ENCODE measurements around a stretch of chr6.

DNA sequence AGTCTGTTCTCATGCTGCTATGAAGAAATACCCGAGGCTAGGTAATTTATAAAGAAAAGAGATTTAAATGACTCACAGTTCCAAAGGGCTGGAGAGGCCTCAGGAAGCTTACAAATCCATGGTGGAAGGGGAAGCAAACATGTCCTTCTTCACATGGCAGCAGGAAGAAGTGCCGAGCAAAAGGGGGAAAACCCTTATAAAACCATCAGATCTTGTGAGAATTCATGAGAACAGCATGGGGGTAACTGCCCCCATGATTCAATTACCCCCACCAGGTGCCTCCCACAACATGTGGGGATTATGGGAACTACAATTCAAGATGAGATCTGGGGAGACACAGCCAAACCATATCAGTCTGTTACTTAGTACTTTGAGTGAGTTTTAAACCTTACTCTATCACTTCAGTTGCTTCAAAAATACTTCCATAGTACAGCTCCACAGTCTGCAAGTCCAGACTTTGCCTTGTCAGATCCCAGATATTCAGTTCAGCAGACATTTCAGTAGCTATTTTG, 9.5 kb downstream of the SNX9 start:
- PRO-cap, result no peak

- PRO-cap, result no peak
Observed at GRCh38 chr6:157848817-157849263, 25.8 kb downstream of the SNX9 start.

DNA sequence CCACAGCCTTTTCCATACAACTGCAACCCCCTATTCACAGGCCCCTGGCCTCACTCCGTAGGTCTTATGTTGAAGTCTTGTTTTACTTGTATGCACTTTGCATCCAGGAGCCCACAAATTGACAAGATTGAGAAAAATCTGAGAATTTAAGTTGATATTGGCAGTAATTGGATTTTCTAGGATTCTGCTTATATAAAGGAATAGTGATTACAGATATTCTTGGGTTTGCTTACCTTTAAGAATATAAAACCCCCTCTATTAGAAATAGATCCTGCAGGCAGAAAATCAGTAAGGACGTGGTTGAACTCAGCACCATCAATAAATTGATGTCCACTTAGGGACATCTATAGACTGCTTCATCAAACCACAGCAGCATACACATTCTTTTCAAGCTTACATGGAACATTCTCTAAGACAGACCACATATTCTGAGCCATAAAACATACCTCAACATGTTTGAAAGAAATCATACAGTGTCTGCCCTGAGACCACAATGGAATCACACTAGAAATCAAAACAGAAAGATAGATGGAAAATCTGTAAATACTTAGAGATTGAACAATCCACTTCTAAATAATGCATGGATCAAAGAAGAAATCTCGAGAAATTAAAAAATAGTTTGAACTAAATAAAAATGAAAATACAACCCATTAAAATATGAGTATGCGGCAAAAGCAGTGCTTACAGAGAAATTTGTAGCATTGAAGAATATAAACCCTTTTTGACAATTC, 51.4 kb downstream of the SNX9 start:
- PRO-cap, result no peak

- PRO-cap, result no peak
Observed at GRCh38 chr6:157877516-157878601, 54.8 kb downstream of the SNX9 start.

GRCh38 chr6:157884594-157884962, 61.5 kb downstream of the SNX9 start:
- PRO-cap, result no peak

GRCh38 chr6:157894383-157895517, 71.7 kb downstream of the SNX9 start:
- PRO-cap, result no peak

- PRO-cap, result no peak
Observed at GRCh38 chr6:157928290-157929196, 53.1 kb upstream of the SYNJ2 start.

DNA sequence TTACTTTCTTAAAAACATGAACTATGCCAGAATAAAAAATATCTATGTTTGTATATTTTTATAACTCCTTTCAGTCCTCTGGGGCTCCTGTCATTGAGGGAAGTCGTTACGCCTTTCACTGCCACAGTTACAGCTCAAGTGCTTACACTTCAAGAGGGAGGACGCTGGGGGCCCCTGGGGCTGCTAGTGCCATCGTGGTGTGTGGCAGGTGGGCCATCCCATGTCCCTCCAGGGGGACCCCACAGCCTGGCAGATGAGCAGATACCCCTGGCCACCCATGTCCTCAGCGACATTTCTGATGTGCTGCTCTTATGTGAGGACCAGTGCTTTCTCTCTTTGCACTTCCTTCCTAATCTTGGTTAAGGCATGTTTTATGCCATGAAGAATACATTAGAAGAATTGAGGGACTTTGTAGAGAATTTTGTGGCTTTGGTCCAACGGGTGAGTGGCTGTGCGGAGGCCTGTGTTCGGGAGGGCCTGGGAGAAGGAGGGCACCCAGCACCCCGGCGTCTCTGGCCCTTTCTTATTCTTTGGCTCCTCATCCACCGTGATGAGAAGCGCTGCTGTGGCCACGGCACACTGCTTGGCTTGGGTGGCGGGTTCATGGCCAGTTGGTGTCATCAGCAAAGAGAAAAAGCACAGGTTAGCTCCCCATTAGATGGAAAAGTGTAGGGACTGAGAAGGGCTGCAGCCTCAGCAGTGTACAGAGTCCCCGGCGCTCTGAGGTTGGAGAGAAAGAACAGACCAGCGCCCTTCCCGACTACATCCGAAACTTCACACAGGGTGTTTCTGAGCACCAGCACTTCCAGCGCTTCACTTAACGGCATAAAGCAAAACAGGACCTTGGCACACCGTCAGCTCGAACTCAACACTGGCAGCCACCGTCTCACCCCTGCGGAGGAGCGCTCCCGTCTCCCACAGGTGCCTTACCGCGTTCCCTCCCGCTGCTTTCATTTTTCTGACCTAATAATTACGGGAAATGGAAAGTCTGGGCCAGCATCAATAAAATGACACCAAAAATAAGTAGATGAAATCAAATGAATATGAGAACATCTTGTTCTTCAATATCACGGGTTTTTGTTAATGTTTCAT, 38.1 kb upstream of the SYNJ2 start:
- PRO-cap, result no peak

GRCh38 chr6:158002112-158002680, 20.5 kb downstream of the SYNJ2 start:
- PRO-cap, result no peak

DNA sequence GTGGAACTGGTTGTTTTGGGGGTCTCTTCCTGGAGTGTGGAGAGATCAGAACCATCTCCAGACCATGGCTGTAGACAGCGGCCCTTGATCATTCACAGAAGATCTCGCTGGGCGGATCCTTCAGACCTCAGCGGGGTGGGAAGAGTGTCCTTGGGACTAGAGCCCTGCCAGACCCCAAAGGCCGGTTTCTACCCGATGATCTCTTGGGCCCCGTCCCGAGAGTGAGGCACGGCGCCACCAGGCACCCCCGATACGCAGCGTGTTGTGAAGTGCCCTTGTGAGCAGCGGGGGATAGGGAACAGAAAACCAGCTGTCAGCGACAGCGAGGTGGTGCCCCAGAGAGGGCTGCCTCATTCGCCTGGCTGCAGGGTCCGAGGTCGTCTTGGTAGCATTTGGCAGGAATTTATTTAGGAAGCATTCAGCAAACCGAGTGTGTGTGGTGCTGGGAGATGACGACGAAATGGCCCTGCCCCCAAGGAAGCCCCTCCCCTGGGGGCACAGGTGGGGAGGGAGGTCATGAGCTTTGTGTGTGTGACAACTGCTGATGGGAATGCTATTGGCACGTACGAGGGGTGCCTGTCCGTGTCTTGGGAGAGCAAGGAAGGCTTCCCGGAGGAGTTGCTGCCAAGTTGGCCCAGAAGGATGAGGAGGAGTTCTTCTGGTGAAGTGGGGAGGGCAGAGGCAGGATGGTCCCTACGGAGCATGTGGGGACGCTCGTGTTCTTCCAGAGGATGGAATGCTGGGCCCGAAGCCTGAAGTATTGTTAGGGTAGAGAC, 45.7 kb downstream of the SYNJ2 start:
- PRO-cap, result no peak

DNA sequence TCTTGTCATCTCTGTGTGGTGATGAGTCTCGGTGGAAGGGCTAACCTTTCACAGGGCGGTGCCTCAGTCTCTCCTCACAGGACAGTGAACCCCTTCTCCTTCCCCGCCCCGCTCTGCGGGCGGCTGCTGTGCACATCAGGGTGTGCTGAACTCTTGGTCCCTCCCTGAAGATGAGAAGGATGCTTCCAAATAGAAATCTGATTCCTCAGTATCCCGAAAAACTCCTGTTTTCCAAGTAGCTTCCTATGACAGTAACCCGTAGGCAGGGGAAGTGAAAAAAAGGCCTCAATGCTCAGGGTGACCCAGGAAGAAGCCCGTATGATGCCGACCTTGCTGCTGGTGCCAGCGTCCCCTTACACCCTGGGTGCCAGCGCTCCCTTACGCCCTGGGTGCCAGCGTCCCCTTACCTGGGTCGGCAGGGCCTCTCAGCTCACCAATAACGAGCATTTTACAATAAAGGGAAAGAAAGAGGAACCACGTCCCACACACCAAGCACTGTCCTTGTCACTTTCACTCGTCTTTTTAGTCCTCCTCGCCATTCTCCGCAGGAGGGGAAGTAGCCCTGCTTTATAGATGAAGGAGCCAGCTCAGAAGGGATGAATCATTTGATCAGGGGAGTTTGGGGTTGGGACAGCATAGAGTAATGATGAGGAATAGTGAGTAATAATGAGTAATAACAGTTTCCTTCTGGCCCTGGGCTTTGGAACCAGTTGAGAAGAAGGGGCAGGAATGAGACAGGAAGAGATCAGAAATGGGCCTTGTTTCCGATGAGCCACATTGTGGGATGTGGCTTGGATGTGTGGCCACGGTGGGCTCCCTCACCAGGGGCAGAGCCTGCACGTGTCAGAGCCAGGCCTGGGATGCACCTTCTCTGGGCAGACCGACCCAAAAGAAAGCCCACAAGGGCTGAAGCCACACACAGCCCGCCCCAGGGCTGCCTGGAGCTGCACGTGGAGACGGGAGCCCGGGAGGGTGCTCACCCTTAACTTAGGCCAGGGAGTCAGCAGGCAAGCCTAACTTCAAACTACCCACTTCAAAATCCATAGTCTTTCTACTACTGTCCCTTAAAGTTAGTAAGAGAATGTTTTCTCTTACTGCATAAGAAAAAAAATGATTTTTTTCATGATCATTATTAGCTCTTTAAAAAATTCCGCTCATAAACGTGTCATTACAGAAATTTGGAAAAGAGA, 75.7 kb downstream of the SYNJ2 start:
- PRO-cap, result no peak

DNA sequence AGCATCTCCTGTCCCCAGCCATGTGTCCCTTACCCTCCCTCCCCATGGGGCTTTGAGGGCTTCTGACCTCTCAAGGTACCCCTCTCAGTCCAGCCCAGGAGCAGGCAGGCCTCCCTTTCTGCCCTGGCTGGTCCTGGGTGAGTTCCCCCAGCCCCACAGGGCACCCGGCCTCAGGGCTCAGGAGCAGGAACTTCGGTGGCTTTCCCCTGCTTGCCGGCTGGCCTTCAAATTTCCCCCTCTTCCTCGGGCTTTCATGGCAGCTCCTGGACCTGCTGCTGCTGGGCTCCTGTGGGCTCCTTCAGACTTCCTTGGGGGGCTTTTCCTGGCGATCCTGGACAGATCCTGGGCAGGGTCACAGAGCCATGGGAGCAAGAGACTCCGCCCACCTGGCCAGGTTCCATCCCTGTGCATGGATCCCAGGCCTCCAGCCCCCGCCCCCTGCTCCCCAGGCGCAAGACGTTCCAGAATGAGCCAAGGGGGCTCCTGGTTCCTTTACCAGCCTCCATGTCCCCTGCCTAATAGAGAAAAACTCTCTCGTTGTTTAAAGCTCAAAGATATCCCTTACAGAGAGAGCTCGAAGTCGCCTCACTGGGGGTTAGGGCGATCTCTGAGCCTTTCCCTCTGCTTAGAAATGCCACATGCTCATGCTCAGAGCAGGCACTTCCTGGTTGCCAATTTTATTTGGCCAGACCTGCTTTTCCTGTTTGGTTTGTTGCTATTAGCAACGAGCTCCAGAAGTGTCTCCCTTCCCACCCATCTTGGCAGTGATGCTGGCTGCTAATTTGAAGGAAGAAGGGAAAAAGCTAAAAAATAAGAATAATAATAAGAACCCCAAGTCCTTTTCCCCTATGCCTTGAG, 78.5 kb downstream of the SYNJ2 start:
- PRO-cap, result unidirectional peak, minus-strand start at position 609 of the sequence

- PRO-cap, result no peak
Observed at GRCh38 chr6:158232675-158233243, 64.6 kb downstream of the GTF2H5 start.

DNA sequence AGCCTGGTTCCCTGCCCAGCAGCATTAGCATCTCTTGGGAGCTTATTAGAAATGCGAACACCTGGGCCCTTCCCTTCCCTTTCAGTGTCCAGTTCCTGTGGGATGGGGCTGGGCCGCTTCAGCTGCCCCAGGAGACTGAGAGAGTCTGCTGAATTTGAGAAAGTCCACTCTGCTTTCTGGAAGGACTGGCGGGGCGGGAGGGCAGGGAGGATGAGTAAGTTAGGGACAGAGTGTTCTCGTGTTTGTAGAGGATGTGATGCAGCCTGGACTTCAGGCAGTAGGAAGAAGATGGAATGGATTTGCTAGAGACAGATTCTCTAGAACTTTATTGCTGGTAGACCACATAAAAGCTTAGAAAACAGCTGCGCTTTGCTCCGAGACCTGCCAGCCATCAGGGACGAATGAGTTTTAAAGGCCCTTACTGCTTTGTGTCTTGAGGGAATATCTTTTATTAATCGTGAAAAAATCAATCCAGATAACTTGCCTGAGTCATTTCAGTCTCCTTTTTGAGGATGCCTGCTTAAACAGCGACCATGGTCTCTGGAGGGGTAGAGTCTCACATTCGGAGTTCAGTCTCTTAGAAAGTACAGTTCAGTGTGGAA, 994 bp upstream of the TULP4 start:
- PRO-cap, result no peak

- PRO-cap, result no peak
Observed at GRCh38 chr6:158323956-158325019, 12.0 kb downstream of the TULP4 start.

- PRO-cap, result no peak
Observed at GRCh38 chr6:158634630-158635318, 9.8 kb downstream of the DYNLT1 start.

DNA sequence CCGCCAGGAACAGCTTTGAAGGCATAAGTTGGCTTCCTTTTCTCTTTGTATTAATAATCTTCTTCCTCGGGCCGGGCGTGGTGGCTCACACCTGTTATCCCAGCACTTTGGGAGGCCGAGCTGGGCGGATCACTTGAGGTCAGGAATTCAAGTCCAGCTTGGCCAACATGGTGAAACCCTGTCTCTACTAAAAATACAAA, 23.8 kb downstream of the SYTL3 start:
- PRO-cap, result no peak

DNA sequence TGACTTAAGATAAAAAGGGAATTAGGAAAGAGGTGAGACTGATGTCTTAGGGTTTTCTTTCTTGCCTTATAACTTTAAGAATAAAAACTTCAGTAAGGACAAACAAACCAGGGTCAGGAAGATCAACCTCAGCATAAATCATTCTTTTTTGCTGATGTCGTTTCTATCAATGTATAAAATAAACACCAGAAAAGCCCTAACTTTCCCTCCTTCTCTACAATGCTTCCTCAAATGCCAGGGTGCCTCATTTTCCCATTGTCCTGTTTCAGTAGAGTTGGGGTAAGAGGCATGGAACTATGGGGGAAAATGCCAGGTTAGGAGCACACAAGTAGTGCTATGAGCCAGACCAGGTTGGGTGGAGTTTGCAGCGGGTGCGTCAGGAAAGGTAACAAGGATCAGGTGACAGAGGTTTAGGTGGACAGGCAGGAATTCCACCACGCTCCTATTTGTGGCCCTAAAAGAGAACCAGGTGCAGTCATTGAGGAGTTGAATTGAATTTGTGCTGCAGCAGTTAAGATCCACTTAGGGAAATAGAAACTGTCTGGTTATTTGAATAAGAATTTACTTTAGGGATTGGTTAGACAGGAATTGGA, 36.4 kb downstream of the SYTL3 start:
- PRO-cap, result no peak

DNA sequence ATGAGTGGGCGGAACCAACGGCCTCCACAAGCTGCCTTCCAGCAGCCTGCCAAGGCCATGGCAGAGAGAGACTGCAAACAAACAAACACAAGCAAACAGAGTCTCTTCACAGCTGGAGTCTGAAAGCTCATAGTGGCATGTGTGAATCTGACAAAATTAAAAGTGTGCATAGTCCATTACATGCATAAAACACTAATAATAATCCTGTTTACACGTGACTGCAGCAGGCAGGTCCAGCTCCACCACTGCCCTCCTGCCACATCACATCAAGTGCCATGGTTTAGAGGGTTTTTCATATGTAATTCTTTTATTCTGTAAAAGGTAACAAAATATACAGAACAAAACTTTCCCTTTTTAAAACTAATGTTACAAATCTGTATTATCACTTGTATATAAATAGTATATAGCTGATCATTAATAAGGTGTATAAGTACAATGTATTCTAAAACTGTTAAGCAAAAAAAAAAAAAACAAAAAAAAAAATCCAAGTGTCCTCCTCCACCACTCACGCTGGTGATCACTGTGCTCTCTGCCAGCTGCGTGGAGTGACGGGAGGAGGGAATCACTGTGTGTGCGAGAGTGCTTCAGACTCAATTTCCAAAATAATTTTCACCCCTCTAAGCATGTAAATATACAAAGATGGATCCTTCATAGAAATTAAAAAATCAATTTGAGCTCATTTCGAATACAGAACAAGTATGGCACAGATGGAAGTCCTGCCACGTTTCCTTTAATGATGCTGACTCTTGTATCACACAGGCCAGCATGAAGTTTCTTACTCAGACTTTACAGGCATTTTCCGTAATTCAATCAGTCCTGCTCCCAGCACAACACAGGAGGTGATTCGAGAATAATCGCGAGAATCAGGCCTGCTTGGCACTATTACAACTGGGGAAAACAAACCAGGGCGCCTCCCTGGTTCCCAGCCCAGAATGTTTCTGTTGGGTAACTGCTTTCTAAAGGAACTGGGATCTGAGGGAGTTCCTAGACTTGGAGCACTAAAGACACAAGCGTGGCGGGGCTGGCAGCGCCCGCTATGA, 53.0 kb downstream of the EZR start:
- PRO-cap, result no peak

DNA sequence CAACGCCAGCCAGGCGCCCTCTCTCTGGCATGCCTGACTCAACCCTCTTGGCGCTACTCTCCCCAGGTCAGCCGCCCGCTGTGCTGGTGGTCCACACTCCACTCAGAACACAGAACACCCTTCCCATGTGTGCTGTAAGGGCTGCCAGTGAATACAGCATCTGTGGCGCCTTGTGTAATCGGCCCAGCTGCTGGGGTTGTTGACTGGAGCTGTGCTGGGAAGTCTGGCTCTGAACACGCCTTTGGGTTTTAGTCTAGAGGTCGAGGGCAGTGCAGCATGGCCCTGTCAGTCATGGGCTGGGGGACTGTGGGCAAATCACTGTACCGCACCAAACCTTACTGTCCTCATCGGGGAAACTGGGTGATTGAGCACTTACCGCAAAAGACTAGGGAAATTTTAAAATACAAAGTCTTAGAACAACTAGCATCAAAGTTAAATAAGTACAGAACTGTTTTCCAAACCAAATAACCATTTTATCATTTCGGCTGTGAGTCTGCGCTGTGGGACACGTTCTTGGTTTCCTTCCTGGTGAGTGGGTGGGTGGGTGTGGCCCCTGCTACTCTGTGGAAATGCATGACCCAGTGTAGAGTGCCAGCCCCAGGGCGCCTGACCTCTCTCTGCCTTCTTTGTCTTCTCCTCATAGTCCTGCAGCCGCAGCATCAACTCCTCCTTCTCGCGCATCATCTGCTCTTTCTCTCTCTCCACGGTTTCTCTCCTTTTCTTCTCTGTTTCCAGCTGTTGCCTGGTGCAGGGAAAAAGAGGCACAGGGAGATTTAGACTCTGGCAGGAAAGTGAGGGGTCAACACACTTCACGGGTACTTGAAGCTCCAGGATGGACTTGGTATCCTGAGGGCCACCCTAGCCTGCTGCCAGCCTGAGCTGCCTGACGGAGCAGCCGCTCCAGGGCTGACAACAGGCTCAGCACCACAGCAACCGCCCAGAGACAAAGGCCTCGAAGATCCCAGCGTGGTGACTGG, 48.7 kb downstream of the EZR start:
- PRO-cap, result no peak

All from left common carotid artery plus branches (tissue), 1 donor.